Endometrial microvascular endothelial cells (primary cell): Measurements from ENCODE around the gene ZC3H15.

GRCh38 chr2:183081947-183082313, 3.4 kb downstream of the DUSP19 start:
- RAMPAGE, long total RNA = no peak

GRCh38 chr2:183135414-183135928, 11.2 kb downstream of the NUP35 start:
- RAMPAGE, long total RNA = no peak

DNA sequence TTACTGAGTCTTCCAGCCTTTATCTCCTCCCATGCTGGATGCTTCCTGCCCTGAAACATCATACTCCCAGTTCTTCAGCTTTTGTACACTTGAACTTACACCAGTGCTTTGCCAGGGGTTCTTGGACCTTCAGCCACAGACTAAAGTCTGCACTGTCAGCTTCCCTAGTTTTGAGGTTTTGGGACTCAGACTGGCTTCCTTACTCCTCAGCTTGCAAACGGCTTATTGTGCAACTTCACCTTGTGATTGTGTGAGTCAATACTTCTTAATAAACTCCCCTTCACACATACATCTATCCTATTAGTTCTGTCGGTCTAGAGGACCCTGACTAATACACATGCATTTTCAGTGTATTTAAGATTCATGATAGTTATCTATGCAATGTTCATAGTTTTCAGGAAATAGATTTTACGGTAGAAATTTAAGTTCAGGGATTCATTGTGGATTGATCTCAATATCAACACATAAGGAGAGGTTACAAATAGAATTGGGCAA, 35.8 kb upstream of the ZNF804A start:
- RAMPAGE, long total RNA = no peak

DNA sequence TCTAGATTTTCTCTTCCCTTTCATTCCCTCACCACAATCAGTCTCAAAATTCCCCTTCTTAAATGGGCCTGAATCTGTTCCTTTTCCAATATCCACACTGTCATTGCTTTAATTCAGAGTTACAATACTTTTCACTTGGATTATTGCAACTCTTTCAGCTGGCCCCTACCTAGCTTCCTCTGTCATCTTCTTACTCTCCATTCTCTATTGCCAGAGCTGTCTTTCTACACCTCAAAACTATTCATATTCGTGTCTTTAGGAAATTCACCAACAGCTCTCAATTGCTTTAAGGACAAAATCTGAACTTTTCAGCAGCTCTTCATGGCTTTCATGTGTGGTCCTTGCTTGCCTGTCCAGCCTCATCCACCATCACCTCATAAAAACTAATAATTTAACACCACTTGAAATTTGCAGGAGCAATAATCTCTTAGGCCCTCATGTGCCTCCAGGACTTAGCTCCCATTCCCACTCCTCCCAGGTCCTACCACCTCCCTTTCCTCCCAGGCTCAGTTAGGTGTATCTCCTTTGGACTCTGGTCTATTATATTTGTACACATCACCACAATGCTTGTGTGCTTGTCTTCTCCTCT, 182.2 kb upstream of the ZC3H15 start:
- RAMPAGE, long total RNA = no peak

DNA sequence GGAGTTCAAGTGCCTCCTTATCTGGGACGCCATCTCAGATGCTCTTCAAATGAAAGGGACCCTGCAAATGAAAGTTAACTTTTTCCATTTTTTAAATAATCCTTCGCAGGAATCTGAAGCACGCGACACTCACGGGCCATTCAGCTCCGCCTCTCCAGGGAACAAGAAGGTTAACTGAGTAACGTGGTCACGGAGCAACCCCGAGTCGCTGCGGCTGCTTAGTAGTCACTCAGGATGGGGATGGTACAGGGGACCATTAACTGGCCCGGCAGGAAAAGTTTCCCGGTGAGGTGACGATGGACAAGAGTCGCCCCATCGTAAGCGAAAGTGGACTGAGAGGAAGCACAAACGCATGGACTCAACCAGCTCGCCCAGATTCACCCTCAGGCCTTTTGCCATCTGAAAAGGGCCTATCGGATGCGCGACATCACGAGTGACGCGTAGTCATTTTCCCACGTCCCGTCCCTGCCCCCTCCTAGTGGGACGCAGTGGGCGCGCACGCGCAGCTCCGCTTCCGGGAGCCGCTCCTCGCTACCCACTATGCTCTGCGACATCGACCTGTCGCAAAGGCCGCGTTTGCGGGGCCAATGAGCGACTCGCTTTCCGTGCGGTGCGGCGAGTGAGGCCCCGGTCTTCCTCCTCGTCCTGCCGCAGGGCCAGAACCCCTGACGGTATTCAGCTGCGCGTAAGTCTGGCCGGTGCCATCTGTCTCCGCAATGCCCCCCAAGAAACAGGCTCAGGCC, at the start of gene ZC3H15:
Gene ZC3H15, plus strand, starts transcription at position 594 of the 743 bp plus-strand sequence.
- RAMPAGE, long total RNA = start-site peak on the minus strand centred at position 478 of the sequence, 49 bp wide, 17 and 8 reads in 2 replicates; start-site peak on the plus strand centred at position 626 of the sequence, 127 bp wide, 2,317 and 3,411 reads in 2 replicates

DNA sequence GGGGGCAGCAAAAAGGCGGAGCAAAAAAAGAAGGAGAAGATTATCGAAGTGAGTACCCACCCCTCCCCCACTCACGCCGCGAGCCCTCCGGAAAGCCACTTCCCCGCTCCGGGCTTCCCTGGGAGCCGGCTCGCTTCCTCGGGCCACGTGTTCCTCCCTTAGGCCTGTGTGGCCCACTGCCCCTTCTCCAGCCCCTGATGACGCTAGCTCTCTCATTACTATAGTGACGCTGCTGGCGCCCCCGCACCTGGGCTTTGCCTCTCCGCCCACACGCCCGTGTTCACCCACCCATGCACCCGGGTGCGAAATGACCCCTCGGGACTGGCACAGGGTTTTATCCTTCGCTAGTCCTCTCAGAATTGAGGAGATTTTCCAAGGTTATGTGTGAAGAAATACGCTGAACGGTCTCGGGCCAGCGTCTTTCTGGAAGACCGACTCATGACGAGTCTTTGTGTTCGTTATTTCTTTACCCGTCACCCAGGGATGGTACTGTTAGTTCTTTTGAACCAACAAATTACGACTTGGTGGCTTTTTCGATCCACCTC, 422 bp downstream of the ZC3H15 start:
- RAMPAGE, long total RNA = no peak

DNA sequence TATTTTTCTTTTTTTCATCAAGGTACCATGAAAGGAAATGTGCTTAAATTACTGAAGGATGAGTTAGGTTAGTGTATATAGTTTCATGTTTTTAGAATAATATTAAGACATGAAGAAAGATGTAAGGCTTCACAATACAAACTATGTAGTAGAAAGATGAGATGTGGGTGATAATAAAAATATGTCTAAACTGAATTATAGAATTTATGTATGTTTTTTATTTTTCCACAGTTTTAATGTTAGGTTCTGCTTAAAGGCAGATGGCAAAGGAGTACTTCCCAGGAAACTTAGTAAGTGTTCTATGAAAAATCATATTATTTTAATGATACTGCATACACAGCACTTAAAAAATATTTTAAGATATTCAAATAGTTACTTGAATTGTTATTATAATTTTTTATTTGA, 39.4 kb upstream of the FAM171B start:
- RAMPAGE, long total RNA = no peak

- RAMPAGE, long total RNA = no peak
Measured at GRCh38 chr2:186677628-186678451, 16.0 kb upstream of the FAM171B start.

GRCh38 chr2:187075065-187075544, 226.1 kb upstream of the ZSWIM2 start:
- RAMPAGE, long total RNA = no peak

DNA sequence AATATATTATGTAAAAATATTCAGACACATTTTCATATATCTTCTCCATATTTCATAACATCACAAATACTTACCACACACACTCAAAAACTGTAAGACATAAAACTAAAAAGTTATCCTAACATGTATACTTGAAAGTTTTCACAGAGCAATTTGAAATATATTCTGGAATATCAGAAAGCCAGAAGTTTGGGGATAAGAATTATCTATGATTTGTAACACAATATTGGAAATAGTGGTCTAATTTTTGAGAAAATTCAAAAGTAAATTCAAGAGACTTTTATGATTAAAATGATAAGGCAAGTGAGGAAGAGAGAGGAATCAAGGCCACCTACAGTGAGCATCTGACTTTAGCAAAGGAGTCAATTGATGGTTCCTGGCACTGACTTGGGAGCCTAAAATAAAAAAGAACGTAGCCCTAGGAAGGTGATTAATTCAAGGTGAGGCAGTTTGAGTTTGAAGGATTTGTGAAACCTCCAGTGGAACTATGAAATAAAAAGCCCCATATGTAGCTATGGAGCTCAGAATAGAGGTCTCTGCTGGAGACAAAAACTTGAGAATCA, 13.1 kb downstream of the TFPI start:
- RAMPAGE, long total RNA = no peak

- RAMPAGE, long total RNA = no peak
Measured at GRCh38 chr2:187547229-187548230, 6.7 kb downstream of the TFPI start.

DNA sequence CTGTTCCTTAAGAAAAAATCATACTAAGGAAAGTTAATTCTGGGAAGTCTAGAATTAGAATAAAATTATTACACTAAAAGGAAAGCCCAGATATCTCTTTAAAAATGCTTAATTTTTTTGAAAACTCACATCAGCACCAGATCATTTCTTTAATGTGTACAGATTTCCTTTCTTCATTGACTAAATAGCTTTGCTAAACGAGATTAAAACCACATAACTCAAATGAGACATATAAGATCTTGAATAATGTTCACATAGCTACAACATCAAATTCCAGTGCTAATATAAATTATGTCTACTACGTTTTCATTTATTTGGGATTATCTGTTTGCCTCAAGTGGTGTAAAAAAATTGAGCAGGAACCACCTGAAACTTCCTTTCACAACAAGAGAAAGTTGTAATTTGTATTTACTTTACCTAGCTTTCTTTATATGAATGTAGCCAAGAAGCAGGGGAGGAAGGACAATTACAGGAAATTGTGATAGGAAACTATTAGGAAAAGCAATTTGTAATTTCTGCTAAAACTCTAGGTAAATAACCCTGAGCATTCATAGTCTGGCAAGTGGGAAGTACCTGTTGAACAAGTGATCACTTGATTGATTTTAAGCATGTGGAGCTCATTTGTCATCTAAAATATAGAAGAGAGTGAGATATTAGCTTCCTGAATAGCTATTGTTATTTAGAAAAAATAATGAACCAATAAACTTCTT, 5.2 kb downstream of the TFPI start:
- RAMPAGE, long total RNA = no peak

- RAMPAGE, long total RNA = no peak
Measured at GRCh38 chr2:187673408-187674243, 119.4 kb upstream of the TFPI start.

DNA sequence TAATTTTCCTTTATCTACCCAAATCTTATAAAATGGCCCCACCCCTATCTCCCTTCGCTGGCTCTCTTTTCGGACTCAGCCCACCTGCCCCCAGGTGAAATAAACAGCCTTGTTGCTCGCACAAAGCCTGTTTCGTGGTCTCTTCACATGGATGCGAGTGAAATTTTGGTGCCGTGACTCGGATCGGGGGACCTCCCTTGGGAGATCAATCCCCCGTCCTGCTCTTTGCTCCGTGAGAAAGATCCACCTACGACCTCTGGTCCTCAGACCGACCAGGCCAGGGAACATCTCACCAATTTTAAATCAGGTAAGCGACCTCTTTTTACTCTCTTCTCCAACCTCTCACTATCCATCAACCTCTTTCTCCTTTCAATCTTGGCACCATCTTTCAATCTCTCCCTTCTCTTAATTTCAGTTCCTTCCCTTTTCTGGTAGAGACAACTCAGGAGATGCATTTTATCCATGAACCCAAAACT, 257.9 kb upstream of the GULP1 start:
- RAMPAGE, long total RNA = no peak

DNA sequence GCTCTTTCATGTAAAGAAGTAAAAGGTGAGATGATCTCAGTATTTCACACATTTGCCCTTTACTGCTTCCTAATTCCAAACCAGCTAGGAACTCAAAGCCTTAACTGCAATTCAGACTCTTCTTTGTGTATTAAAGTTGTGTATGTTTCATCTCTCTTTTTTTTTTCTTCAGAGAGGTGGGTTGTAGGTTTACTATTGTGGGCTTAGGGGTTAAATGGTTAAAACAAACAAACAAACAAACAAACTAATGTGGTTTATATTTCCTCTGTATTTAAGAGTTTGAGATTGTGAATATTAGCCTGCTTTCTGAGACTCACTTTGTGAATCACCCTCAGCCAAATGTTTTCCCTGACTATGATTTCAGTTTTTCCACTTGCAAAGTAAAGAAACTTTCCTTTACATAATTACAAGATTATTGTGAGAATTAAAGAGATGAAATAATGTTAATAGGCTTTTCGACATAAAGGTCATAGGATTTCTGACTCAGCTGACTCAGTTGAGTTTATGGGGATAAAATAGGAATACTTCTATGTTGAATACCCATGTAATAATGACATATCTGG, 2.8 kb downstream of the GULP1 start:
- RAMPAGE, long total RNA = no peak

- RAMPAGE, long total RNA = no peak
Measured at GRCh38 chr2:188891422-188891621, 82.9 kb upstream of the COL3A1 start.

GRCh38 chr2:189268076-189268534, 88.5 kb upstream of the COL5A2 start:
- RAMPAGE, long total RNA = no peak

GRCh38 chr2:189500579-189501352, 59.5 kb downstream of the WDR75 start:
- RAMPAGE, long total RNA = no peak

DNA sequence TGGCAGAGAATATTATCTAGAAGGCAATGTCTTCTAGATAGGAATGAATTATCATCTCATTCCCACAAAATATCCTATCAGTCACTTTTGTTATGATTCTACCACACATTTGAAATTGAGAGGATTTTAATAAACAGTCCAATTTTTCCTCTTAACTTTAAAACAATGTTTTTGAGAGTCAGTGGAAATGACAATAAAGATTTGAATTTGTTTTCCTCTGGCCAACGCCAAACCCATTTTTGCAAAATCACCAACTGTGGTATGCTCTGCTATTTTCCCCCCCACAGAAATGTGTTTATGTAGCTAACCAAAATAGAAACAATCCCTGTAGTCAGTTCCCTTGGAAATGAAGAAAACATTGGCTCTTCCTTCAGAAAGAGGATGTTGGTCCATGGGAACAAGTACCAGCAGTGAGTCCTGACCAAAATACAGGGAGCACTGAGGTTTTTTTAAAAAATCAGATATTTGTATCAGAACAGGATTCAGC, 65.4 kb downstream of the SLC40A1 start:
- RAMPAGE, long total RNA = no peak

GRCh38 chr2:189522724-189523211, 57.8 kb downstream of the SLC40A1 start:
- RAMPAGE, long total RNA = no peak